UCH-1 (cell line): Measurements from ENCODE around the gene RNF8.

GRCh38 chr6:36907769-36908380 lies 22.1 kb downstream of the C6orf89 start:
- RRBS: no CpG with 5 or more reads among the region's 6 CpGs

- RRBS: no CpG with 5 or more reads among the region's 11 CpGs
These were observed 26.9 kb downstream of the C6orf89 start for GRCh38 chr6:36912559-36913106.

DNA sequence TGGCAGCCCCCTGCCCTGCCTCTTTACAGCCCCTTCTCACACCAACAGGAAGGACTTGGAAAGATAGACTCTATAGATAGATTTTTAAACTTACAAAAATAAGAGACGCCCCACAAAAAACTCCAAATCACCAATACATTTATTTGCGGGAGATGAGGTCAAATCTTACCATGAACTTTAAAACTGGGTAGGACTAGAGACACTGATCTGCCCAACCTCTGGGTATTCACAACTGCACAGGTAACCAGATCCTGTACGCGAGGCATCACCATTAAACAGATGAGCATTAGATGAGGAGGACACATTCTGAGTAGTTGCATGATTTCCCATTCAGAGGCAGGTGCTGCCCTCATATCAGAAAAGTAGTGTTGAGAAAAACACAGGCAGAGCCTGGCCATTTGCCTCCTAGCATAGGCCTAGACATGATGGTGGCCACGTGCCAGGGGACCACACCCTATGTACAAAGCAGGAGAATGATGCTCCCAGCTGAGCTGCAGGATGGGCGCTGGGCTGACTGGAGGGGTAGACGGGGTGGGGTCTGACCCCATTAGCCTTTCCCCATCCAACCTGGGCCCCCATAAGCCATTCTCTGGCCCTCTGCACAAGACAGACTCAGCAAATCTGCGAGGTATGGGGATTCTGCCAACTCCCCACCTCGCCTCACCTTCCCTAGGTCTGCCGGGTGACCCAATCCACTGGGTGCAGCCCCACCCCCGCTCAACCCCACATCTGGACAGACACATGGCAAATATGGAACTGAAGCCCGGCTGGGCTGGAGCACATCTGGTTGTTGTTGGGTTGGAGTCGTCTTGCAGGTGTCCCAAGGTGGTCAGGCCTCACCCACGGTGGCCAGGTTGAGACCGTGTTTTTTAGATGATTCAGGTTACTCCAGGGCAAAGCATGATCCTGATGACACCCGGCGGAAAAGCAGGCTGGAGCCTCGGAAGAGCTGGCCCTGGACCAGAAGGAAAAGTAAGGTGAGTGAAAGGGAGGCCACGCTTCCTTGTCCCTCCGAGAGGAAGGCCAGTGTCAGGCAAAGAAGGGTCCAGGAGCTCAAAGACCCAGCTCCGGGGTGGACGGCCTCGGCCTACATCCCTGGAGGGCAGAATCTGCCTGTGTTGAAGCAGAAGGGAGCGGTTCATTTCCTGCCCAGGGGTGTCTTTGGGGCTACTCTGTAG lies 13.9 kb downstream of the PI16 start:
- RRBS: 96% methylated on average over 2 of the region's 24 CpGs

- RRBS: 28% methylated on average over 3 of the region's 13 CpGs
These were observed 72.5 kb downstream of the FGD2 start for GRCh38 chr6:37077912-37078363.

GRCh38 chr6:37191768-37192441 lies 22.0 kb downstream of the PIM1 start:
- RRBS: no CpG with 5 or more reads among the region's 10 CpGs

DNA sequence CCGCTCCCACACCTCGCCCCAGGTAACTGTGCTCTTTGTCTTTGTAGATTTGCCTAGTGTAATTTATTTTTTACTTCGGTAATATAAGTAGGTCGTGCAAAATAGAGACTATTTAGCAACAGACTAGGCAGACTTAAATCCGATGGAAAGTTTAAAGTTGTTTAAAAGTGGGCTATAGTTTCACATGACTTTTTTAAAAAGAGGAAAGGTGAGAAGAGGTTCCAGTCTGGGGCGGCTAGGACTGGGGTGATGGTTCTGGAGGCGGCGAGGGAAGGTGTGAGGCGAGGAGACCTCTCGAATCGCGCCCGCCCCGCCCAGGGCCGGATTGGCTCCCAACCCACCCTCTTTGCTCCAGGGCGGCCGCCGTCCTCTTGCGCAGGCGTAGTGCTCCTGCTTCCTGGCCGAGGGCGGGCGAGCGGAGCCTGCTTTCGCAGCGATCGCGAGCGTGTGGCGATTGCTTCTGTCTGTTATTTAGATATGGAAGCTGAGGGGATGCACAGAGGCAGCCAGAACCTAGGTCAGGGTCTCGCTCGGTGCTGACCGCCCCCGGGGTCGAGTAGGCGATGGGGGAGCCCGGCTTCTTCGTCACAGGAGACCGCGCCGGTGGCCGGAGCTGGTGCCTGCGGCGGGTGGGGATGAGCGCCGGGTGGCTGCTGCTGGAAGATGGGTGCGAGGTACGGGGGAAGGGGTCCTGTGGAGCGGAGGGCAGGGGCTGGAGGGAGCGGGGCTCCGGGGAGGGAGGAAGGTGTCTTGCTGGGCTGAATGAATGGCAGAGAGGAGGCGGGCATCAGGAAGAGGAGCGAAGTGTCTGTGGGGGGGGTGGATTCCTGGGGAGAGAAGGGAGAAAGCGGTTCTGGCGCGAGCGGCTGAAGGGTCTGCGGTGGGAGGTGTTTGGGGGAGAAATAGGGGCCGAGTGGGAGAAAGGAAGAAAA lies at the start of gene RNF8:
RNF8 (plus strand) TSS at position 382 of the 932 bp plus-strand sequence.
- RRBS: 3% methylated on average over 6 of the region's 59 CpGs

GRCh38 chr6:37489883-37490349 lies 9.8 kb downstream of the CCDC167 start:
- RRBS: no CpG with 5 or more reads among the region's 7 CpGs

DNA sequence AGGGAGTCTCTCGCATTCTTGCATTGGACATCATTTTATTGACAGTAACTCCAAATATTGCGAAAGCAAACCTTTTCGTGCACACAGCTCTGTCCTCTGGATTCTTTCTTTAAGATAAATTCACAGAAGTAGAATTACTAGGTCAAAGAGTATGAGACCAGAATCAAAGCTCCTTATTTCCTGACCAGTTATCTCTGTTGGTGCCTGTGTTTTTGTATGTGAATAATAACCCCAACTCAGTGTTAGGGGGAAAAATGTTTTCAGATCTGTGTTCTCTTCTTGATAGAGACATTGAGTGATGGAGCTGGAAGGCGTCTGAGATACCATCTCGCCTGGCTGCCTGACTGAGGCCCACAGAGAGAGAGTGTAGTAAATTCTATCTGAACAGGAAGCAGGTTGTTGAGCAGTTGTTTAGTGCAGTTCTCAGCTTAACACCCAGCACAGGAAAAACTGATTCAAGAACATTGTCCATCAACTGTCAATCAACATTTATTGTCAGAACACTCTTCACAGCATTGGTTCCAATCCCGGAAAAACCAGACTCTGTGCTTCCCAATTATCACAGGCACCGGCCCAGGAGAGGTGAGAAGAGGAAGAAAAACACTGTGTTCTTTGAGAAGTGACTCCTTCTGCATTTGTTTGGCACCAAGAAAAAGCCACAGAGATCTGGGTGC lies 2.2 kb upstream of the CCDC167 start:
- RRBS: 68% methylated on average over 2 of the region's 7 CpGs

GRCh38 chr6:37643754-37644536 lies 53.7 kb downstream of the MDGA1 start:
- RRBS: no CpG with 5 or more reads among the region's 21 CpGs

DNA sequence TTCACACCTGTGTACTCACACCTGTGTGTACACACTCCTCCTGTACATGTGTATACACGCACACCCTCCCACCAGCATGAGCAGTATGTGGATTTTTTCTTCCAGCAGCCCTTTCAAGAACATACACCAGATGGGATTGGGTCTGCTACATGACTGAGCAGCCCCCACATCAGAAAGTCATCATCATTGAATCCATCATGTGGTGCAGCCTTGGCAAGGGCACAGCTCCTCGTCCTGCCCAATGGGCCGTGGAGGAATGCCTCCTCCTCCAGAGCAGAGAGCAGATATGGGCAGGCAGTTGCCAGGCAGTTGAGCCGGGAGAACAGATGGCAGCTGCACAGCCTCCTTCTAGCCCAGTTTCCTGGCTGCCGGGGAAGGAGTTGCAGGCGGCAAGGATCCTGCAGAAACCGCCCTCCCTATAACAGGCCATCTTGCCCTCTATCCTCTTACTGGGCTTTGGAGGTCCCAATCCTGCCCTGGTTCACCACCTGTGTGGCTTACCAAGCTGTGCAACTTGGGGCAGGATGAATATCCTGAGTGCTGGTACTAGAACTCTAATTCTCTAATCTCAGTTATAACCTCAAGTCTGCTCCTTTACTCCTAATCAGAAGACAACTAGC lies 11.9 kb upstream of the ZFAND3 start:
- RRBS: 34% methylated on average over 2 of the region's 7 CpGs

DNA sequence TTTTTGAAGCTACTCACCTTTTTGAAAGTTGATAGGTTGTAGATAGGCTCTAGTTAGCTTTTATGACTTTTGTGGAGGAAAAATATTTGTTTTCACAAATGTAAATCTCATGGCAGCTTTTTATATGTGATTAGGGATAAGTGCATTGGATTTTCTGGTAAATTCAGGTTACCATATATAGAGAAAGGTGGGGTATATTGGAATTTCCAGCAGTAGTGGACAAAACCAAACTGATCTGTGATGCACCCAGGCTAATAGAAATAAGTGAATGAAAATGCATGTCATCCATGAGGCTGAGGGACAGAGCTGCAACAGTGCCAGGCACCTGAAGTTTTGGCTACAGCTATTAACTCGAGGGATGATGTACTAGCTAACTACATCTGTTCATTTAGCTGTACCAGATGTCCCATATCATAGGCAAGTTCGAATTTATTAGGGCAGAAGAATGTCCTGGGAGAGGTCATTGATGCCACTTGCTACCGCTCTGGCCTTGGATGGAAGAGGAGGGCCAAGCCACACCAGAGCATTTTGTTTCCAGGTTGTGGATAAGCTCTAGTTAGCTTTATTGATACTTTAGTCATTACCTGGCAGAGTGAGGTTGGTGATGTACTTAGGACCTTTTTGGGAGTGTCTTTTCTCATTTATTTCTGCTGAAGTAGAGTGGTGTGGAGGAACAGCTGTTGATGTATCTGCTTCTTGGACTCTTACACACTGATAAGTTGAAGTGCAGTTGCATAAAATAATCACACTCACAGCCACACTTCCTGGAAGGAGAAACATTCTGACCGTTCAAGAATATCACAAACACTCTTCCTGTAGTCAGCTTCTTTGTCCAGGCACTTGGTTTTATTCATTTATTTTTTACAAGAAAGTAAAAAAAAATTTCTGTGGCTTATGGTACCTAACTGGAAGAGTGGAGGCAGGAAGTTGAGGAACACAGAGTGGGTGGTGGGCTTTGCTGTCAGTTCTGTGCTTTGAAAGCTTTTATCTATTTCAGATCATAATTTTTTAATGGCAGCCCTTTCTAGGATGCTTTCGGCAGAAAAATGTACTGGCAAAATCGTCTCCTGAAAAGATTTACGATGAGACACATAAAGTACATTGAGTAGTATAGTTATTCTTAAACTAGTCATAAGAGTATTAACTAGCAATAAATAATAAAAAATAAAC lies 8.2 kb downstream of the ZFAND3 start:
- RRBS: no CpG with 5 or more reads among the region's 7 CpGs

GRCh38 chr6:37878257-37878835 lies 58.8 kb downstream of the ZFAND3 start:
- RRBS: no CpG with 5 or more reads among the region's 5 CpGs

DNA sequence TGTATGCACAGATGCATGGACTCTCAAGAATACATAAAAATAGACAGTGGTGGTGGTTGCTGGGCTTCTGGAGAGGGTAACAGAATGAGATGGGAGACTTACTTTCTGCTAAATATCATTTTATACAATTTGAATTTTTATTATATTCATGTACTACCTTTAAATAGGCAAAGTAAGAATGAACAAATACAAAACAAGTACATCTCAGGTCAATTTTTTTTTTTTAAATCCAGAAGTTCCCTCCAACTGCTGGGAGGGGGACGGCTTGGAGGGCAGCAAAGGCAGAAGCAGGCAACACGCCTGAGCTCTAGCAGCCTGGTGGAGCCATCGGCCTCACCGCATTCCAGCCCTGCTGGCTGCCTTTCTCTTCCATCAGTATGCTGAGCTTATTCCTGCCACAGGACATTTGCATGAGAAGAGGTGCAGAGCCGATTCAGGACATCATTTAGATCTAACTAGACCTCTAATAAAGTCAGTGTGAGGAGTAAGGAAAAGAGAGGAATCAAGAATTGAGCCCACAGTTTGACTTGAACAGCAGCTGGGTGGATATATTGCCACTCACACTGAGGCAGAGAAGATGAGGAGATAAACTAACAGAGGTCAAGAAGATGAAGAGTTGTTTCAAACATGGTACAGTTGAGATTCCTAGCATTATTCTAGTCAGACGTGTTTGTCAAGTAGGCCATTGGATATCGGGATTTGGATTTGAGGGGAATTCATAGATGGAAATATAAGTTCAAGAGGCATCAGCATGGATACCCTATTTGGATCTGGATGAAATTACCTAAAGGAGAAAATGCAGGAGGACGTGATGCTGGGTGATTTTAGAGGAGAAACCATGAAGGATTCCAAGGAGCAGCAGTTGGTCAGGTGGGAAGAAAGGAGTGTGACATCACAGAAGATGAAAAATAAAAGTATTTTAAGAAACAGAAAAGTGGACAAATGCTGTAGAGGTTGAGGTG lies 319.0 kb downstream of the ZFAND3 start:
- RRBS: no CpG with 5 or more reads among the region's 8 CpGs

DNA sequence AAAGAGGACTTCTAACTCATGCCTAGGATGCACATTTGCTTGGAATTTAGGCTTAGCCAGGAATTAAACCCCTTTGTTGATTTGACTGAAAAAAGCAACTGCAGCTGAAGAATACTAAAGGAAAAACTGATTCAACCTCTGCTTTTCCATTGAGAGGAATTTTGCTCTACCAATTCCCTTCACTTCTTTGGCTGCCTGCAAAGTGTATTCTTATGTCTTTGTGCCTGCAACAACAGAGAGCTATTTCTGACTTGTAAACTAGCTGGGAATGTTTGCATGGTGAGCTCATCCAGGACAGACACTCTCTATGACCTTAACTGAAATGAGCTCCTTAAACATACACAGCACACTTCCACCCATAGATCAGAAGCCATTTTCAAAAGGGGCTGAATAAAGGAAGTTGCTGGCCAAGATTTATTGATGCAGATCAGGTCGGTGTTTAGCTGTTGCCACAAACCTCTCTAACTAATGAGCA lies 377.8 kb downstream of the BTBD9 start:
- RRBS: no CpG with 5 or more reads among the region's 1 CpG

DNA sequence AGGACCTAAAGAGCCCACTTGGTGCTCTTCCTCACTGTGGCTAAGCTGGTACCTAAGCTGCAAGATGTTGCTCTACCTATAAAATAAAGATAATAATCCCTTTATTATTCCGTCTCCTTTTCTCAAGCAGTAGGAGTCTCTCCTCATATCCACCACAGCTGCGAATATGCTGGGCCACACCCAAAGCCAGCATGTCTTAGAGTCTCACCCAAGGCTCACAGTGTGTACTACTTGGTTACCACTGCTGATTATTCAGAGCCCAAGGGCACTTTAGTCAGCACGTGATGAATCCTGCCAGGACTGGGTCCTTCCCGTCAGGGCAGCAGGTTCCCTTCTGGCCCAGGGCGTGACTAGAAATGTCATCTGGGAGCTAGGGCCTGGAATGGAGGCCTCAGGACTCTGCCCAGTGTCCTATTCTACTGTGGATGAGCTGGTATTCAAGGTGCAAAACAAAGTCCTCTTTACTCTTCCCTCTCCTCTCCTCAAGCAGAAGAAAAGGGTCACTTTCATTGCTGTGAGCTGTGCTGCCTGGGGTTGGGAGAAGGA lies 320.4 kb downstream of the BTBD9 start:
- RRBS: no CpG with 5 or more reads among the region's 5 CpGs

DNA sequence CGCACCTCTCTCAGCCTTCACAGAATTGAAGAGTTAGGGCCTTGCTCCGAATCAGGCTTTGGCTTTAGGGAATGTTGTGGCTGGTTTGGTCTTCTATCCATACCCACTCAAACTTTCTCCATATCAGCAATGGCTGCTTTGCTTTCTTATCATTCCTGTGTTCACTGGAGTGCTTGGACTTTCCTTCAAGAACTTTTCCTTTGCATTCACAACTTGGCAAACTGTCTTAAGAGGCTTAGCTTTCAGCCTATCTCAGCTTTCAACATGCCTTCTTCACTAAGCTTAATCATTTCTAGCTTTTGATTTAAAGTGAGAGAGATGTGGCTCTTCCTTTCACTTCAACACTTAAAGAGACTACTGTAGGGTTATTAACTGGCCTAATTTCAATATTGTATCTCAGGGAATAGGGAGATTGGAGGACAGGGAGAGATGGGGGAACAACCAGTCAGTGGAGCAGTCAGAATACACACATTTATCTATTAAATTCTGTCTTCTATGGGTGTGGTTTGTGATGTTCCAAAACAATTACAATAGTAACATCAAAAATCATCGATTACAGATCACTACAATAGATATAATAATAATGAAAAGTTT lies 153.5 kb downstream of the BTBD9 start:
- RRBS: no CpG with 5 or more reads among the region's 3 CpGs

- RRBS: no CpG with 5 or more reads among the region's 11 CpGs
These were observed 14.1 kb downstream of the KCNK5 start for GRCh38 chr6:39214916-39215760.

GRCh38 chr6:39226139-39226482 lies 3.2 kb downstream of the KCNK5 start:
- RRBS: no CpG with 5 or more reads among the region's 5 CpGs

DNA sequence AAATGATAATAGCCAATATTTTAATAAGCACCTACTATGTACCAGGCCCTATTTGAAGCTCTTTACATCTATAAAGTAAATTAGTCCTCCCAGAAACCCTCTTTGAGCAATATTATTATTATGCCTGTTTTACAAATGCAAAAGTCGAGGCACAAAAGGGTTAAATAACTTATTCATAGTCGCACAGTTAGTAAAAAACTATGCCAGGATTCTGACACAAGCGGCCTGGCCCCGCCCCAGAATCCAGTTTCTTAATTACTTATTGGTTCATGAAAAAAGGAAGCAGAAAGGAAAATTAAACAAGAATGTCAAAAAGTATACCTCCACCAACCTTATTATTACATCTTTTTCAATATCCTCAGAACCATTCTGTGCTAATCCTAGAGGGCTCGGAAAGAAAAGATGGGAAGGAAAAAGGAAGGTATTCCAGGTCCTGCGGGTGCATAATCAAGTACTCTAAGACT lies 24.0 kb upstream of the KIF6 start:
- RRBS: no CpG with 5 or more reads among the region's 6 CpGs

DNA sequence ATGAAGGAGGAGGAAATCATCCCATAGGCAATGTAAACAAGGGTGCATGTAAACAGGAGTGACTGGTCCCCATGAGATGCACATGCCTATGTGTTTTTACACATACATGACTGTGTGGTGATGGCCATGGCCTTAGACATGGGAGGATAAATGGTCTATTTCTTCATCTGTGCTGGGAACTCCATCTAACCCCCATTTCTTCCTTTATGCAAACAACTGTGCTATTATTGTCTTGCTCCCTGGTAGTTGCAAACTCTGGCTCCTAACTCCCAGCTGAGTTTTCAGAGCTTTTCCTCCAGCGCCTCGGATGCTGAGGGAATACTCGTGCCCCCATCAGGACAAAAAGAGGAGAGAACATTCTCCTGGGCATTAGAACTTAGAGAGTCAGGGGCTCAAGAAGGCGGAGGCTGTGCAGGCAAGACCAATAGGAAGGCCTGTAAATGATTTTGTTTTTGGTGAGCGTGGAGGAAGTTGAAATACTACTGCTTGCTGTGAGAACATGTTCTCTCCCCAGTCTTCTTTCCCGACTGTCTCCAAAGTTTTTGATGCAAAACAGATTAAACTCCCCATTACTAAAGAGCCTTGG lies 2.1 kb downstream of the DAAM2 start:
- RRBS: no CpG with 5 or more reads among the region's 6 CpGs